T-cell (primary cell): ENCODE results near the gene ZNF622.

DNA sequence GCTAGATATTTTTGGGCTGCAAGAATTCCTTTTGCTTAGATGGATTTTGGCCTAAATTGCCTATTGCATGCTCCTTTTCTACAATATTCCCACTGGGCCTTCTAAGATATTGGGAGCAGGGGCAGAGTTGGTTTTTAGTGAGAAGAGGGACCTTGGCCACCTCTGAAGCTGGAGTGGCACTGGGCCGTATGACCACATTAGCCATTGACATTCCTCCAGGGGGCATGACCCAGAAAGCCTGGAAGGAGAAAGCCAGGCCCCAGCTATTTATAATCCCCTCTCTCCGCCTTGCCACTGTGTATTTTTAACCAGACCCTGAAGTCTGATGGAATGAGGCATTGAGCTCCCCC is 126.9 kb downstream of the TRIO start:
- PRO-cap, 7 experiments, result no peak in any of the 7 experiments

DNA sequence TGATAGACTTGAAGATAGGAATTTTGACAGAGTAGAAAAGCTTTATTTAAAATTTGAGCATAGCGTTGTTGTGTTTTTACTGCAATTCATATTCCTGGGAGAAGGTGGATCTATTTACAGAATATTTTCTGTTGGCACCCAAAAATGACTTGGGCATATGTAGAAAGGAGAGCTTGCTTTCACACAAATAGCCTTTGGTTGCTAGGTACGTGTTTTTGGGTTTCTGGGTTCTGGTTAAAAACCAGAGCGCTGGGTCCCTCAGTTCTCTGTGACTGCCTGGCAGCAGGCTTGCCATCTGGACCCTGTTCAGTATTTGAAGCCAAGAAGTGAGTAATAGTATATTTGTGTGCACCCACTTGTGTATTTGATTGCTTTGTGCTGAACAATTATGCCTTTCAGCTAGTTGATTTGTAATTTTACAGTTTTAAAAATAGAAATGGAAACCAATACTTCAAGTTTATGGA is 153.3 kb downstream of the TRIO start:
- PRO-cap, 7 experiments, result no peak in any of the 7 experiments

DNA sequence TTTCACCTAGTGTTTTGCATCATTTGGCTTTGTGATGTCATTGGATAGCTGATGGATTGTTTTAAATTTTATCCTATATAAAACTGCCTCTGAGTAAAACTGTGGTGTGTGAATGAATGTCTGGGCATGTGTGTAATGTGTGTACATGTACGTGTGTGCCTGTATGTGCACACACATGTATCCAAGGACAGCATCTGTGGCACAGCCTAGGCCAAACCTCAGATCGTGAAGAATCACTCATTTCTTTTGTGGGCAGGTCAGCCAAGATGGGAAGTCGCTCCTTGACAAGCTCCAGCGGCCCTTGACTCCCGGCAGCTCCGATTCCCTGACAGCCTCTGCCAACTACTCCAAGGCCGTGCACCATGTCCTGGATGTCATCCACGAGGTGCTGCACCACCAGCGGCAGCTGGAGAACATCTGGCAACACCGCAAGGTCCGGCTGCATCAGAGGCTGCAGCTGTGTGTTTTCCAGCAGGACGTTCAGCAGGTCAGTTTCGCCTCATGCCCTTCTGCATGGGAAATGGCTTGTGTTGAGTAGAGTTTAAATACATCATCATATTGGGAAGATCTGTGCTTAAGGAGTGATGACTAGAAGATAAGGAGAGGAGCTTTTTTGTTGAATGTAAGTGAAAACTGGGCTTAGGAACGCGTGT is 173.2 kb downstream of the TRIO start:
- PRO-cap, 7 experiments, result no peak in any of the 7 experiments

DNA sequence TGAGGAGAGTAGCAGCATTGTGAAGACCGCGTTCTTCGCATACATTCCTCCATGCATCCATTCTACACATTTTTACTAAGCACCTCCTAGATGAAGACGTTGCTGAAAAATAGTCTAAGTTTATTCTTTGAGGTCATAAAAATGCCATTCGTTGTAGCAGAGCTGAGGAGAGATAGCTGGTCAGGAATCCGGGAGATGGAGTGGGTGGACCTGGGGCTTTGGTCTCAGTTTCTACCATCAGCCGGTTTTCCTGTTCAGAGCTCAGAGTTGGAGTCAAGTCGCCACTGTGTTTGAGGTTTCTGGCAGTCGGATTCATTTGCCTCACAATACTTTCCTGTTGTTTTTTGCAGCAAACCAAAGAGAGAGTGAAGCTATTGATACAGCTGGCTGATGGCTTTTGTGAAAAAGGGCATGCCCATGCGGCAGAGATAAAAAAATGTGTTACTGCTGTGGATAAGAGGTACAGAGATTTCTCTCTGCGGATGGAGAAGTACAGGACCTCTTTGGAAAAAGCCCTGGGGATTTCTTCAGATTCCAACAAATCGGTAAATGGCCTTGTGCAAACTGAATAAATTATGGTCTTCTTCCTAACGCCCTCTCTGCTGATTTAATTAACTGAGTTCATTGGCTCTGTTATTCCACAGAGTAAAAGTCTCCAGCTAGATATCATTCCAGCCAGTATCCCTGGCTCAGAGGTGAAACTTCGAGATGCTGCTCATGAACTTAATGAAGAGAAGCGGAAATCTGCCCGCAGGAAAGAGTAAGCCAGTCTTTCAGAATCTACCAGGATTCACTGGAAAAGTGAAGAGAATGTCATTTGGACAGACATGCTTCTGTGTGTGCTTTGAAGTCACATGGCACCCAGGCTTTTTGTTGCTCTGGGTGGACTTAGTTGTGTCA is 194.3 kb upstream of the OTULINL start:
- PRO-cap, 7 experiments, result no peak in any of the 7 experiments

- PRO-cap, 7 experiments, result no peak in any of the 7 experiments
Measured at GRCh38 chr5:14586987-14587680, 5.5 kb downstream of the OTULINL start.

DNA sequence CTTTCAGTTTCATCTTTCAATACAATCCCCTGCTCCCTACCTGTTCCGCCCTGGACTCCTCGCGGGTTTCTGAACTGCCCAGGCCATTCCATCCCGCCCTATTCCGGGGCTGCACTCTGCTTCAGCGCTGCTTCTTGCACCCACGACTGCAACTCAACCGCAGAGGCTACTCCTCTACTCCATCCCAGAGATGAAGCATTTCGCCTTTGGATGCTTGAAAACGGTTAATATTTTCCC is 761 bp upstream of the OTULIN start:
- PRO-cap, 7 experiments, result no peak in any of the 7 experiments

DNA sequence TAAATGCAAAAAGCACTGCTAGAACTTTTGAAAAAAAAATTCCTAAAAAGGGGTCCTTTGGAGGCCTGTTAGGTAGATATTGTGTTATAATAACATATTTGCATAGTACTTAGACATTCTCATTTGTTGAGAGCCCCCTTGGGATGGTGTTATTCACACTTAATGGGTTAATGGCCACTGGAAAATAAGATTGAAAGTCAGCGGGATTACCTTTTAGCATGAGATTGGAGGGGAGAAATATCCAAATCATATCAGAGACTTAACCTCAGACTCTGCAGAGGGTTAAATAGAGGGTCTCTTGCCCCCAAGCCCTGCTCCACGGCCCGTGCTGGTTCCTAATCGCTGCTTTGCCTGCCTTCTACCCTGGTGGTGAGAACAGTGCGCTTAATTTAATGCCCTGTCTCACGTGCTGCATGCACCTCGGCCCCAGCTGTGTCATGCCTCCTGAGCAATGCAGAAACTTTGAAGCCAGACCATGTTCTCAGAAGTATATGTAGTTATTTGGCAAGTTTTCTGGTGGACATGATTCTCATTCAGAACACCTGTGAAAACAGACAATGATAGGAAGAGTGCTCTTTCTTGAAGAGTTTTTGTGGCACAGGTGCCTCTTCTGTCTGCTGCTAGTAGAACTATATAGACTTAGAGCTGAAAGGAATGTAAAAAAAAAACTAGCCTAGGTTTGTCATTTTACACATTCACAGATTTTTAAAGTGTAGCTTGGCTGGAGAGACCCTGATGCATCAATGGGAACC is 1.4 kb downstream of the OTULIN start:
- PRO-cap, 7 experiments, result peak in 6 of 7 experiments; most common minus-strand start position 365 of the sequence (in 6)

GRCh38 chr5:14681360-14682115 is 17.0 kb downstream of the OTULIN start:
- PRO-cap, 7 experiments, result no peak in any of the 7 experiments

DNA sequence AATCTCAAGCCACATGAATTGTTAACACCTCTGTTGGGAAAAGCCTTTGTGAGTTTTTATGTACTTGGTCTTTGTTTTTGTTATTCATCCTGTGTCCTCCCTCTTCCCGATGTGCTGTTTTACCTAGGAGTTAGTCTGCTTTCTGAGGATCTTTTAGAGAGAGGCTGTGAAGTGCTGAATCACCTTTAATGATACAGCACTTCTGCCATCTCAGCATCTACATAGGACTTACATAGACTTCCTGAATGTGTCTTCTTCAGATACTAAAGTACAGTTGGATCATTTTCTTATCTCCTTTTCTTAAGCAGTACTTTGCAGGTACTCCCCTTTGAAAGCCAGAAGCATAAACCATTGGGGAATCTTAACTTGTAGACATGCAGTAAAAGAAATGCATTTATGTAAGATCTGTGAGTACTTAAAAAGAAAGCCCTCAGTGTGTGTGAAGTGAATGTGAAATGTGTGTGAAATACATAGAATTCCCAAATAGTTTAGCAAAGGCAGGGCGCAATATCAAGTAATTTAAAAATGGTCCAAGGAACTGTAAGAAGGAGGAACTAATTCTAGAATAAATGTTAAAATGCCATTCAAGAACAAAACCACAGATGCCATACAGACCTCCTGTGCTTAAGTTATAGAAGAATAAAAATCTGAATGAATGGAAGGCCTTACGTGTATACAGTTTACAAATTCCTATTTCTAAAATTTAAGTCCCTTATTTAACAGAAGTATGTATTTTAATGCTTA is 31.7 kb downstream of the OTULIN start:
- PRO-cap, 7 experiments, result no peak in any of the 7 experiments

GRCh38 chr5:14713294-14713723 is 48.8 kb downstream of the OTULIN start:
- PRO-cap, 7 experiments, result no peak in any of the 7 experiments

DNA sequence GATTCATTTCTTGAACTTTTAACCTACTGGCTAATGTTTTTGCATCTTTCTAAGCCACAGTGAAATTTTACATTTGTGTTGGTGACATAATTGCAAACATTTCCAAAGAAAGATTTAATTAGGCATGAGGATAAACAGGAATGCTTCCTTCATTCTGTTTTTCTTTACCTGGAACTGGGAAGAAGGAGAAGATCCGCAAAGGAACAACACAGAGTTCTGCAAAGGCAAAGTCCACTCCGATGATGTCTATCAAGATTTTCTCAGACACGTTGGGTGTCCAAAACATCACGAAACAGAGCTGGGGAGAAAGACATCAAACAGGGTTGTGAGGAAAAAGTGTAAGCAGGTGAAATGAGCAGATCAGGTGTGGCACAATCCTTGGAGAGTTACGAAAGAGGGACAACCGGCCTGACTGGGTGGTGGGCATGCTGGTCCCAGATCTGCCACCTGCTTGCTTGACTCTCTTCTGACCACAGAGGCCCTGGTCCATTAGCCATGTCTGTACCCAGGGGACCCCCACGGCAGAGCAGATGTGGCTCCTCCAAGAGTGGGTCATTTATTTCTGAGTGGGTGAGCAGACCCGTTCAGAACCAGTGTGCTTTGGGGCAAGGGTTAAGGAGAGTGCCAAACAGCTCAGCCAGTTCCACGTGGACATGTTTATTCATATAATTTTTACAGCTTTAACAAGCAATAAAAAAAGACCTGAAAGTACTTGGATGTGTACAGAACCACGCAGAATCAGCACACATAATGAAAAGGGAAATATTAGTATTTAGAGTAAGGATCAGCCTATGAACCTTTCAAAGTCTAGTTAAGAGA is 52.2 kb downstream of the OTULIN start:
- PRO-cap, 7 experiments, result no peak in any of the 7 experiments

- PRO-cap, 7 experiments, result no peak in any of the 7 experiments
Measured at GRCh38 chr5:14728040-14729111, 63.9 kb downstream of the OTULIN start.

DNA sequence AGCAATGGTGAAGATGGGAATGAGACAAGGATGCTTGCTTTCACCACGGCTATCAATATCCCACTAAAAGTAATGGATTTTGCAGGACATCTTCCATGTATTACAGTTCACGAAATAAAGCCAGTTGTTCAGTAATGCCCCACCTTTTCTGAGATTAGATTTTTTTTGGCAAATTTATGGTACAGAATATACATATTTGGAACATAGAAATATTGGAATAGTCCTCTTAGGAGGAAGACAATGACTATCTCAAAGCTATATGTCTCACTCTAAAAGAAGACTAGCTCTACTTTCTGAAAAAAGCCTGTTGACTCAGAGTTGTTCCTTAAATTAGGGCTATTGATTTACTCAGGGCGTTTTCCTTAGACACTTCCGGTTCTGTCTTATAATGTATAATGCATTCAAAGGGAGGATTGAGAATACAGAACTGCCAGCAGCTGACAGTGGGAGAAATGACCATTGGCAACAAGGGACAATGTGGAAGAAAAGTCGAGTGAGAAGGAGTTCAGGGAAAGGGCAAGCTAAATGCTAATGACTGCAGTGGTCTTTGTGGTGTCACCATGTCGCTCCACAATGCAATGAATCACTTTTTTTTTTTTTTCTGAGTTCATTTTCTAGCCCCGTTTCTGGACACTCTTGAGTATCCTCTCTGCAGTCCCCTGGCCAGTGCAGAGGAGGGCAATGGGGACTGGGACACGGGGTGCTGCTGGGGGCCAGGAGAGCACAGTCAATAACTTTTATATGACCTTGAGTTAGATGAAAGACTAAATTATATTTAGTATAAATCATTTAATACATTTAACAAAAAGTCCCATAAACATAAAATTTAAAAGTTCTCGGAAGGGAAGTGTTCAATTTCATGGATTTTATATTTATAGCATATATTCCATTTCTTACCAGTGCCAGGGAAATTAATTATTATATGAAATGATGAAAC is 65.7 kb upstream of the ANKH start:
- PRO-cap, 7 experiments, result no peak in any of the 7 experiments

GRCh38 chr5:15265821-15266174 is 234.2 kb upstream of the FBXL7 start:
- PRO-cap, 7 experiments, result peak in 1 of 7 experiments; most common minus-strand start chr5:15266036 (in 1)

DNA sequence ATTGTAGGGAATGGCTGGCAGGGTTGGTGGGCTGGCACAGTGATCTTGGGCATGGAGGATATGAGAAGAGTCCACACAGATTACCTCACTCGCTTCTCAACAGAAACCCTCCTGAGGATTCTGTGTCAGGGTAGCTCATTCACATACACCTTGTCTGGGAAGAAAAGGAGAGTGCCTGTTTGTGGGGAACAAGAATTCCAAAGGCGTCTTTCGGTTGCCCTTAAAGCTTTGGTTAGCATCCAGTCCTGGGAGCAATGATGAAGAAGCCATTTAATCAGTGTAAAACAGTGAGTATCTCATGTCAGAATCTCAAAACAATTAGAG is 26.2 kb downstream of the FBXL7 start:
- PRO-cap, 7 experiments, result no peak in any of the 7 experiments

GRCh38 chr5:15677134-15677680 is 177.2 kb downstream of the FBXL7 start:
- PRO-cap, 7 experiments, result no peak in any of the 7 experiments

DNA sequence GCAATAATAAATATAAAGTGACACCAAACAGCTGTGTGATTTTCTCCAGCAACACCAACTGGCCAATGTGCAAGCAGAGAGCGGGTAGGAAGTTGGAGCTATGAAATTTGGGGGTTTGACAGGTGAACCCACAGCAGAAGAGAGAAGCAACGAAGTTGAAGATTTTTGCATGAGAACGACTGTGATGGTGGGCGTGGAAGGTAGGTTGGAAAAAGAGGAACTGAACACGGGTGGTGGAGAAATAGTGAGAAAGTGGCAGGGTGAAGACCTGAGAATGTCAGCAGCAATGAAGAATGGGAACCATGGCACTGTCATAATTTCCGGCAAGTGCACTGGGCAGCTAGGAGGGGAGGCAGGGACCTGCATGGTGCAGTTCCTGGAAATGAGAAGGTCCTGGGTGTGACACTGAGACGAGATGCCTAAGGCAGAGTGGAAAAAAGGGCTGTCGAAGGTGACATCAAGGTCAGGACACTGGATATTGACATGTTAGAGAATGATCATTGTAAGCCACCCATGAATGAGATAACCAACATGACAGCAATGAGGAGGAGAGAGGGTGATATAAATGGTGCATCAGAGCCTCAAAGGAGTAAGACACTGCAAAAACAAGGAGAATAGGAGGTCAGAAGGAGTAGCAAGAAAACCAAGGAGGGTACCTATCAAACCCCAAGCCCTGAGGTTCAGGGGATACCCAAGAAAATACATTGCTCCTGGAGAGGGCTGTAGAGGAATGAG is 283.1 kb downstream of the FBXL7 start:
- PRO-cap, 7 experiments, result no peak in any of the 7 experiments

- PRO-cap, 7 experiments, result peak in 7 of 7 experiments; most common plus-strand start chr5:16465940 (in 7); most common minus-strand start chr5:16465800 (in 7)
Measured at GRCh38 chr5:16464869-16466047, at the start of gene ZNF622. Gene ZNF622, minus strand, starts transcription at chr5:16465800.

DNA sequence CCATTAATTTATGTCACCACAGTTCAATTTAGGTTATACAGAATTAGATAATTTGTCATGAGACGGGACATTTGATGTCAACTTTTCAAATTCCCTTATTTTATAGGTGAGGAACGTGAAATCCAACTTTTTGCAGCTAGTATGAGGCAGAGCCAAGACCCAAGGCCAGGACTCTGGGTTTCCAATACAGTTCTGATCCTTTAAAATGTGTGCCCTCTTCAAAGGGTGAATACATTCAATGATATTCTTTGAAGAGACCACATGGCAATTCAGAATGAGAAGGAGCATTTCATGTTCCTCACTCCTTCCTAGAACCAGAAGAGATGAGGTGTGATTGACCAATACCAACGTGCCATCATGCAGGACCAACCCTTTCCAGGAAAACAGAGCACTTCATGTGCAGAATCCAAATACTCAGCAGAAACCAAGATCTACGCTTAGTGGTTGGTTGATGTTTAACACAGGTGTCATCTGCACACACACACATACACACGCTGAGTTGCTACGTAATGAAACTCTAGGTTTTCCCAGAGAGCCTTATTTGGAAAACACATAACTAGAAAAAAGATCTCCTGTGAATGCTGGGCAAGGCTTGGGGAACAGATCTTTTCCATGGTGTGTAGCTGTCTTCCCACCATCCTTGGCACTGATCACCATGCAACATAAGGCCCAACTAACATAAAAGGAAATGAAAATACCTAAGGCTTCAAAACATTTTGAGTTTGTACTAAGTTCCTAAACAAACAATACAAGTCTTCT is 21.0 kb upstream of the ZNF622 start:
- PRO-cap, 7 experiments, result no peak in any of the 7 experiments

GRCh38 chr5:16540273-16540897 is 74.8 kb upstream of the ZNF622 start:
- PRO-cap, 7 experiments, result no peak in any of the 7 experiments